ENCODE results near the genes ANKRD30BL and RAB3GAP1.

DNA sequence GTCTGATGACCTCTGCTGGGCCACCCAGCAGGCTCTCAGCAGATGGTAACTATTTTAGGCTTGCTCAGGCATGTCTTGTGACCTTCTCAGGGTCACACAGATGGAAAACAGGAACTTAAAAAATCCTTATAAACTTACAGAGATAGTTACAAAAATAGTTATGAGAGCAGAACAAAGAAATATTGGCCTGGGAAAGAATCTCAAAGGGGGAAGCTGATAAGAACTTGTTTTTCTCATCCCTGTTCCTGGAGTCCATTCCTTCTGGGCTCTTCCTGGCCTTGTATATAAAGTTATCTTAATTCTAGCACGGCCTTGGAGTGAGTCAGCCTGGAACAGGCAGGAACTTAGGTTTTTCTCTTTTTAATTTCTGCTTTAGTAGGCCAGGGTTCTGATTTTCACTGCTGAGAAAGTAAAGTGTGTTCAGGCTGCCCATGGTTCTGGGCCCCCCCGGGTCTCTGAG lies 141.4 kb downstream of the CCDC74A start:
- PRO-cap, result no peak

GRCh38 chr2:131801510-131802090 lies 273.9 kb downstream of the CCDC74A start:
- PRO-cap, result no peak

DNA sequence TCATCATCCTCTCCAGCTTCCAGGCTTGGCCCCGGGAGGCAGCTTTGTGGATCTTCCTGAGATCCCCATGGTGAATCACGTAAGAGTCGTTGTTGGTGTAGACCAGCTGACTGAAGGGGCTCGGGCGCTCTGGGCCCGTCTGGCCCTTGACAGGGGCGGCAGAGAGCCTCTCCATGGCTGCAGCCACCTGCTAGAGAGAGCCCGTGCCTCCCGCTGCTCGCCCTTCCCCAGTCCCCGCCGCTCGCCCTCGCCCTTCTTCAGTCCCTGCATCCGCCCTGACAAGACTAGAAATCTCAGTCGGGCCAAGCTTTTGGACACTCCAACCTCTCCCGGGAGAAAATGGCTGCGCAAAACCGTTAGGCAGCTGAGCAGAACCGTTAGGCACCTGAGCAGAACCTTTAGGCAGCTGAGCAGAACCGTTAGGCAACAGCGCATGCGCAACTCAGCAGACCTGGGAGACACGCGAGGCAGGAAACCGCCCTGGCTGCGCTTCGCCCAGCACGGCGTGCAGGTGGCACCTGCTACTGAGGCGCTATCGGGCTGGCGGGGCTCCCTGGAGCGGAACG lies at the start of gene ANKRD30BL:
Gene ANKRD30BL, minus strand, starts transcription at position 422 of the 566 bp plus-strand sequence.
- PRO-cap, result no peak

DNA sequence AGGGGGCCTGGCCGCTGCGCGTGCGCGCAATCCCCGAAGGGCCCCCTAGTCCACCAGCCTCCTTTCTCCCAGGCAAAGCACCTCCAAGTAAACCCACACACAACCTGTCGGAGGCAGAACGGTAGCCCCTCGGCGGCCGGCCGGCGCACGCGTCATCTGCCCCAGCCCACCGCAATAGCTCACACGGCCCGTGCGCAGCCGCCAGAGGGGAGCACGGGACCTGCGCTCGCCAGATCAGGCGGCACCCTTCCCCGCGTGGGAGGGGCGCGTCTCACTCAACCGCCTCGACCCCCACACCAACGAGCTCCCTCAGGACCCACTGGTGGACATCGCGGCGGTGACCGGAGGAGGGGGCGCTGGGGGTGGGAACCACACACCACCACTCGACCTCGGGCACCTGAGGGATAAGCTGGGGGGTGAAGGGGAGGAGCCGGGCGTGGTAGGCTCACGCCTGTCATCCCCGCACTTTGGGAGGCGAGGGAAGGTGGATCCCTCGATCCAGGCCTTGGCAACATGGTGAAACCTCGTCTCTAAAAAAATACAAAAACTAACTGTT lies 96.1 kb upstream of the ANKRD30BL start:
- PRO-cap, result no peak

- PRO-cap, result no peak
Observed at GRCh38 chr2:132424587-132425050, 8.0 kb downstream of the GPR39 start.

GRCh38 chr2:132620945-132621318 lies 49.1 kb downstream of the LYPD1 start:
- PRO-cap, result no peak

DNA sequence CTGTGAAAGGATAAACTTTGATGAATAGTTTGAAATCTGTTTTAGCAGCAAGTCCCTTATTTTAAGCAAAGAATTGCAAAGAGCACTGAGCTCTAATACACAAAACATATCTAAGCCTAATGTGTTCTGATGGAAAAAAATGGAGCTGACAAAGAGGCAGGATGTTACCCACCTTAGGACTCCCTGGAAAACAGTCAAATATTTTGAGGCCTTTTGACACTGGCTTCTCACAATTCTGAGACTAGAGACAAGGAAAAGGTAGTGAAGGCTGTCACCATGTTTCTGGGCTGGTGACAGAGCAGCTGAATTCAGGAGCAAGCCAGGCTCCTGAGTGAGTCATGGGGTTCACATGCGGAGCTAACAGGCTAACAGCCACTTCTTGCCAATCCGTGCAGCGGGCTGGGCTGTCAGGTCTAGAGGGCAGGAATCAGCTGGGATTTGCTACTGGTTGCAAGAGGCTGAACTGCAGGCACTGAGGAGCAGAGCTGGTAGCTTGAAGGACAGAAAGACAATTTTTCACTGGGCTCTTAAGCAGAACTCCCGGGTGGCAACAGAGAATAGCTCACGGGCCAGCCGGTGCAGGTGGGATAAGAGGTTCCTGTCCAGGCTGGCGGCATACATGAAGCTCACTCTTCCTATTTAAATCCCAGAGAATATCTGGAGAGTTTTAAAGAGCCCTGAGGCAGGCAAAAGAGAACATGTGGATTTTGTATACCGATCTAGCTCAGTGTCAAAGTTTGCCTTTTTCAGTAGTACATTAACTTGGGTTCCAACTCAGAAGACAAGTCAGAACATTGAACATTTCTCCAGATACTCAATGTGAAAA lies 1.3 kb downstream of the NCKAP5 start:
- PRO-cap, result no peak

DNA sequence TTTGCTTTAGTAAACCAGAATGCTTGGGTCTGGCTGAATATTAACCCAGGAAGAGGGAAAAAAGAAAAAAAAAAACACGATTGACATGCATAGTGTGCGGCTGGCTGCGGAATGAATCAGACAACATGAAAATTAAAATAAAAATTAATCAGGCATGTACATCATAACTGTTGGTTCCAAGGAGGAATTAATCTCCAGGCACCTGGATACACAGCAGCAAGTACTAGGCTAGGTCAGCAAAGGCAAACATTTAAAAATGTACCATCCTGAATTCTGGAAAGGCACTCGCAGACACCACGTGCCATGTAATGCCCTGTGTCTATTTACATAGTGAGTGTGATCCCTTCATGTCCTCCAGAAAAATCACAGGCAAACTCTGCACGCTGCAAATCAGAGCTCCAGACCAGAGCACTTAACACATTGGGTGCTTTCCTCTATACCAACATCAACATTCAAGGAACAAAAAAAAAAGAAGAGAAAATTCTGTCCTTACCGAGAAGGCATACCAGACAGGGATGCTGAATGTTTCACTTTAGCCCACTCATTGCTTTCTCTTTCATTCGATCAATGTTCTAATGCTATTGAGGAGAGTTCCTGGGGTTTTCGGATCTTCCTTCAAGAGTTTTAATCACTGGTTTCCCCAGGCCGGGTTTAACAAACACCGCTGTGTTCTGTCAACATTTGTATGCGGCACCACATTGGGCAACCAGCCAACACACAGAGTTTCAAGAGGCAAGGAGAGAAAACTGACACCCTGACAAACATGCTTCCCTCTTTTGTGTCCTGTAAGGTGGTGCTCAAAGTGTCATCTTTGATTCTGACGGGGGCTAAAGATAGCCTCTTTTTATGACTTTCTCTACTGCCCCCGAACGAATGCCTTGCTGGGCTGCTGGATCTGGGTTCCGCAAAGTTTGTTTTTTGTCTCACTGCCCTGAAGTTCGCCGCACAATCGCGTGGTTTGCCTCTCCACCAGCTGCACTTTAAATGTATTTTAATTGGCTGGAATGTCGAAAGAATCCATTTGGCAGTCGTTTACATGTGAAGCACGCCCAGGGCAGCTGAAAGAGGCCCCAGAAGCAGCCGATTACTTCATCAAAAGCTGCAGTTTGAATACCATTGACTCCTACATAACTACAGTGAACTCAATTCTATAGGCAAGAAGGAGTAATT lies 106.3 kb upstream of the NCKAP5 start:
- PRO-cap, result no peak

- PRO-cap, result no peak
Observed at GRCh38 chr2:133755593-133755945, 187.3 kb upstream of the NCKAP5 start.

- PRO-cap, result no peak
Observed at GRCh38 chr2:134251955-134252845, 1.7 kb upstream of the MGAT5 start.

DNA sequence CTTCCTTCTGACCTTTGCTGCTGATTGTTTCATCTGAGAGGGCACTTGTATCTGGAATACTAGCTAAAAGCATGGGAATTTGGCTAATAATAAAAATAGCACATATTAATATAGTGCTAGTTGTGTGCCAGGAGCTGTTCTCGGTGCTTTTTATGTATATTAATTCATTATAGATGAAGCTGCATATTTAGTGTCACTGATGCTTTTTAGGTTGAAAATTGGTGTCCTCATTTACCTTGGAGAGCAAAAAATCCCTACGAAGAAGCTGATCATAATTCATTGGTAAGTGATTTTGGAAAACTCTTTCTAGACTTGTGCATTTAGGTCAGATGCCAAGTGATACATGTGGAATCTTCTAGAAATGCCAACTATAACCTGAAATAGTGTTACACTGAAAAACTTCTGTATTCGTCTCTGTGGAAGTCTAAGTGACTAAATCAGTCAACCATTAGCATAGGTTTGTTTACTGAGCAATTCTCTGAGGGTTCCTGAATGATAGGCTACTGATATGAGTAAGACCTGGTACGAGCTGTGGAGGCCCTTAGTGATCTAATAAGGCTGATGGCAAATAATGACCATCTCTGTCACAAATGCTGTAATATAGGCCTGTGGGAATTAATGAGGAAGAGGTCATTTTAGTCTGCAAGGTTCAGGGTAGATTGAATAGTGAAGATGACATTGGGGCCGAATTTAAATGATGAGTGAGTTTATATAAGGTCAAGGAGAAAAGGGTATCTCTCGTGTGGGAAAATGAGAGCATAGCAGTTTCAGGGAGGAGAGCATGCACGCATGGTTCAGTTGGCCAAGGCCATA lies 82.3 kb downstream of the MGAT5 start:
- PRO-cap, result no peak

GRCh38 chr2:134975596-134976305 lies 57.1 kb downstream of the CCNT2 start:
- PRO-cap, result no peak

DNA sequence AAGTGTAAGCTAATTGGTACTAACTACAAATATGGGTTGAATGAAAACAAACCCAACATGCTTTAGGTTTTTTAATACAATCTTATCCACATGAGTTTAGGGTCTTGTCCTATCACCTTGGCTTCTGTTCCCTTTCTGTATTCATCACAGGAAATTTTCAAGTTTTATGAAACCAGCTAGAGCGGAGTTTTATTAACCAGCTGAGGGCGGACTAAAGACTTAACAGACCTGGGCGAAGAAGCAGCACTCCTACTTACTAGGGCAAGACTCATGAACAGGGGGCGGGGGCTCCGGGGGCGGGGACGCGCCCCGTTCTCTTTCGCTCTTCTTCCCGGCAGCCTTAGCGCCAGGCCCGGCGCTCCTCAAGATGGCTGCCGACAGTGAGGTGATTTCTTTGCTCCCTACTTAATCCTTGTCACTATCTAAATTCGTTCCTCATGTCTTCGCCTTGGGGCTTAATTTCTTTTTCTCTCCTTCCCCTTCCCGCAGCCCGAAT lies at the start of gene RAB3GAP1:
Gene RAB3GAP1, plus strand, starts transcription at position 352 of the 496 bp plus-strand sequence.
- PRO-cap, result unidirectional peak, plus-strand start at position 343 of the sequence

DNA sequence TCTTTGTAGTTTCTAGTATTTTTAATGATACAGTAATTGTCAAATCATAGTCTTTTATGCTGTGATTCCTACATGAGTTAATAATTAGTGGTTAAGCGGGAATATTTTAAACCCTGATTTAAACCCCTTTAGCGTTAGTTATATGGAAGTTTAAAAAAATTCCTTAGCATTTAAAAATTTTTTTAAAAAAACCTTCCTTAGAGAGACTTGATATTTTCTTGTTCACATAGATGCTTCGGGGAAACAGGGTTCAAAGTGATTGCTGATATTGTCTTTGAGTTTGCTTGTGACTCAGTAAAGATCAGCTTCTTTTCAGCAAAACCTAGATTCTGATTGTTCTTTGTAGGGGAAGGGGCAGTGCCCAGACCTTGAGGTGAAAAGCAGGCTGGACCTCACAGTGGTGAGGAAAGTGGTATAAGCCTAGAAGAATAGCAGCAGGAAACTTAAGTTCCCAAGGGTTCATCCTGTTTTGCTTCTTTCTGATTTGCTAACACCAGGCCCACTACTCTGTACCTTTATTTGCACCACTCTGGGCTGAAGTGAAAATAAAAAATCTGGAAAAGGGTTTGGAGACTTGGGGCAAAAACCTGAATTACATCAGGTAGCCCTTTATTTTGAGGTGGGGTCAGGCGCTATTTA lies 20.8 kb downstream of the UBXN4 start:
- PRO-cap, result no peak

- PRO-cap, result no peak
Observed at GRCh38 chr2:136127202-136128035, 9.5 kb upstream of the CXCR4 start.

DNA sequence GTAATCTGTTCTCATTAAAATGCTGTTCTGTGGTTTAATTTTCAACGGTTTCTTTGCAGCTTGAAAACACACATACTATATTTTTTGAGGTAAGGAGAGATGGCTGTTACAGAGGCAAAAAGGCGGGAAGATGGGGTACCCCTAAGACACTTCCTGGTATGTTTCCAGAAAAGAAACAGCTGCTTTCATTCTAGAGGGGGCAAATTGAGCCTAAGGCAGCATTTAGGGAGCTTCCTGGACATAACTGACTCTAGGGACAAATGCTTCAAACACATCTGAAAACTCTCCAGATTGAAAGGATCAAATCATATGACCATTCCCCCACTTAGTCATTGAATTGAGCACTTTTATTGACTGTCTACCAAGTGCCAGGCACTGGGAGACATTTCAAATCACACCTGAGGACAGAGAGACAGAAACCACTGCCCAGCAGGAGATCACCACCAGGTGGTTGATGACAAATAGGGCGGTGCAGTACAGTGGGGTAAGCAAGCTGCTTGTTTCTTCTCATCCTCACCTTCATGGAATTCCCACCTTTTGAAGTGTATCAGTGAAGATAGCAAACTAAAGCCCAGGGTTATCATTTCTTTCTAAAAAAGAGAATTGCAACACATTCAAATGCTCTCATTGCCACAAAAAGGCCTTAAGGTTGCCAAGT lies 18.9 kb upstream of the CXCR4 start:
- PRO-cap, result no peak

DNA sequence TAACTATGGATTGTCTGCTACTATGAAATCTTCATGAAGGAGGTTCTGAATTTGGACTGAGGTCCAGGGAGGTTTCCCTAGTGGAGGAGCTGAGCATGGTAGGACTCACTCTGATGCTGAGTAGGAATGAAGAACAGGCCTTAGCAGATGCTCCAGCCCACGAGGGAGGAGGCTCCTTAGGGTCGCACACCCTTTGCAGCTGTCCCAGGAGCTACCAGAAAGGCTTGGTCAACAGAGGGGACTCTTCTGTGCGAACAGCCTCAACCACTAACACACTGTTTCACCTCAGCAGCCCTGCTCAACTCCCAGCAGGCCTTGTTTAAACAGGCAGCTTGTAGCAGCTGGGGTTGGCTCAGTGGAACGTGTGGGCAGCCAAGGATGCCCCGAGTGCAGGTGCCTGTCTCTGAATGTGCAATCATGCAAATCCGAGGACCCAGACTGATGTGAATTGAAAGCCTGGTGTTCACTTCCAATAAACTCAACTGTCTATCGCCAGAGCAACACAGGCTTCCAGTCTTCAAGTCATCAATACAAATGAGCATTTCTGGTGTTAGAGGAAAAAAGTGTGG lies 88.6 kb upstream of the CXCR4 start:
- PRO-cap, result no peak

DNA sequence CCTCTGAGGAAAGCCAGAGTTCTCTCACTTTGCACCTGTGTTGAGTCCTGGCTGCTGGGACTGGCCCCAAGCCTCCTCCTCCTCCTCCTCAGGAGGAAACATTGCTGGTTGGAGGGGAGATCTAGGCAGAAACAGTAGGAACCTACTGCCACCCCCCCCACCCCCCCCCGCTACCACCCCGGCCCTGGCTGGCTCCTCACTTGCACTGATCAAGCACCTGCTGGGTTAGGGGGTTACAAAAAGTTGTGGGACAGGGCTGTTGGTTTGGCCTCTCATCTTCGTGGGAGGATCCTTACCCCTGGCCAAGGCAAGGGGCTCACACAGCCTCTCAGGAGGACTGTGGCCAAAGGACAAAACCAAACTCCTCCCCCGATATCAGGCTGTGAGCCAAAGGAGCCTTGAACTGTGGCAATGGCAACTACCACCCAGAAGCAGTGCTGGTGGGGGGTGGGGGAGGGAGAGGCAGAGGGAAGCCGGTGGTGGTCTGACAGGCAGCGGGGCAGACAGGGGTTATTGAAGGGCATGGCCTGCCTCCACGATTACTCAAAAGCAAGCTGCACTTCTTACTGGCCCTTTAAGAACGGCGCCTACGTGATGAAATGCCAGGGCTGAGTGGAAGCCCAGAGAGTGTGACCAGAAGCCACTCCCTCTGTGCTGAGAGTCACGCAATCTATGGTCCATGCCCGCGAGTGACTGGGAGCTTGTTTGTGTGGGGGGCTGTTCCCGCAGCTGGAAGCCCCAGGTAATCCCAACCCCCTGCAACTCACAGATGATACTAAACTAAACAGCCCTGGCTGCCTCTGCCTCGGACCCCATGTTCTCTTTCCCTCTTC lies 128.1 kb upstream of the CXCR4 start:
- PRO-cap, result no peak

- PRO-cap, result no peak
Observed at GRCh38 chr2:136325797-136326559, 208.0 kb upstream of the CXCR4 start.

DNA sequence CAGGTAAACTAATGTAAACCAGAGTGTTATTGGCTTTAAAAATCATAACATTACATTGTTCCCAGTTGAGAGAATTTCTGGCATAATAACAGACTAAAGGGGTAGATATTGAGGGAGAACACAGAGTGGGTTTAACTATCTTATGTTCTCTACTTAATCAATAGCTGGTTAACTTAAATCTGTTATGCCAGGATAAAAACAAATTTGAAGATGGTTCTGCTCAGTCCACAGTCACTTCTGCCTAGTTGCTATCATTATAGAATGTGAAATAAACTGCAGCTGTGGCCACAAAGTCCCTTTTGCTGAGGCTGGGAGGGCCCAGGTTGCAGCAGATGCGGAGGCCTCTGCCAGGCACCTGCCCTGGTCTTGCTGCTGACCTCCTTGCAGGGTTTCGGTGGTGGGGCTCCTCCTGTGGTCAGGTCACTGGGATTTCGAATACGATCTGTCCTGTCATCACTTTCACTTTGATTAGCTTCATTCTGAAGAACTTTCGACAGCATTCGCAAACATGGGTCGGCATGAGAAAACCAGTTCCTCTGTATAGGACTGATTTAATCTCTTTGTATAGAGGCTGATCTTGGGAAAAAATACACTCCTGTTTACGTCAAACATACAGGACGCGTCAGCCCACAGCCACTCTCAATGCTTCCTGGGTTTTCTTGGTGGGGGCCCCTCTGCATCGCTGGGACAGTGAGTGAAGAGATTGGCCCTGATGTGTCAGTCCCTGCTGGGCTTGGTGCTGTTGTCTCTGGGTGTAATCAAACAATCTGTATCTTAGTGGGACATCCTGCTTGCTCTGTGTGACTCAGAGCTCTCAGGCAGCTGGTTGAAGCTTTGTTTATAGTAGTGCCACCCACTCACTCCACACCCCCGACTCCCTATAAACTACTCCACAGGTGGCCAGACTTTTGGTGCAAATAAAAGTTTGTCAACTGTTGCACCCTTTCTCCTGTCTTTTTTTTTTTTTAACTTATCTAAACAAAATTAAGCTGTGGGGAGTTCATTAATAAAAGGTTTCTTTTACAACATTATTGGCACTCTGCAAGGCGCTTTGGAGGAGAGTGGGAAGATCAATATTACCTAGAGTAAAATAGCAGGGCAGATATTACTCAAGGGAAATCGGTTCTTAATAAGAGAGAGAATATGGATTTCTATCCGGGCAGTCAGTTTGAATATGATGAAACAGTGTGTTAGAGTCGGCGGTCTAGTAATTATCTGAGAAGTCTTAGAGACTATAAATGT lies 209.4 kb upstream of the CXCR4 start:
- PRO-cap, result no peak